Liver (tissue), 9 donors: ENCODE results near the gene NCOA3.

DNA sequence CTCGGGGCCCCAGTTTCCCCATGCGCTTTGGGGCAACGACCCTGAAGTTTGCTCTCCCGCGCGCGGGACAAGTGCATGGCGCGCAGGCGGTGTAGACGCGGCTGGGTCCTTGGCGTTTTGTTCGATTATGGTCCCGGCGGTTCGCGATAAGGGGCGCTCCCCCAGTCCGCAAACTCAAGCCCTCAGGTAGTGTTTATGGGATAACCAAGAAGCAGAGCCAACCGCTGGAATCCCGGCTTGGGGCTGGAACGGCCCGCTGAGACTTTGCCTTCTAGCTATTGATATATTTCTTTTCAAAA is 519 bp downstream of the EYA2 start:
- PRO-cap, 5 experiments, result no peak in any of the 5 experiments
- RAMPAGE, long total RNA, 2 experiments, result no peak in any of the 2 experiments
- RRBS, result 3% methylated on average over 10 of the region's 24 CpGs

GRCh38 chr20:46901421-46902134 is 6.9 kb downstream of the EYA2 start:
- PRO-cap, 5 experiments, result no peak in any of the 5 experiments
- RAMPAGE, long total RNA, 2 experiments, result no peak in any of the 2 experiments
- RRBS, result no CpG with 5 or more reads among the region's 18 CpGs

DNA sequence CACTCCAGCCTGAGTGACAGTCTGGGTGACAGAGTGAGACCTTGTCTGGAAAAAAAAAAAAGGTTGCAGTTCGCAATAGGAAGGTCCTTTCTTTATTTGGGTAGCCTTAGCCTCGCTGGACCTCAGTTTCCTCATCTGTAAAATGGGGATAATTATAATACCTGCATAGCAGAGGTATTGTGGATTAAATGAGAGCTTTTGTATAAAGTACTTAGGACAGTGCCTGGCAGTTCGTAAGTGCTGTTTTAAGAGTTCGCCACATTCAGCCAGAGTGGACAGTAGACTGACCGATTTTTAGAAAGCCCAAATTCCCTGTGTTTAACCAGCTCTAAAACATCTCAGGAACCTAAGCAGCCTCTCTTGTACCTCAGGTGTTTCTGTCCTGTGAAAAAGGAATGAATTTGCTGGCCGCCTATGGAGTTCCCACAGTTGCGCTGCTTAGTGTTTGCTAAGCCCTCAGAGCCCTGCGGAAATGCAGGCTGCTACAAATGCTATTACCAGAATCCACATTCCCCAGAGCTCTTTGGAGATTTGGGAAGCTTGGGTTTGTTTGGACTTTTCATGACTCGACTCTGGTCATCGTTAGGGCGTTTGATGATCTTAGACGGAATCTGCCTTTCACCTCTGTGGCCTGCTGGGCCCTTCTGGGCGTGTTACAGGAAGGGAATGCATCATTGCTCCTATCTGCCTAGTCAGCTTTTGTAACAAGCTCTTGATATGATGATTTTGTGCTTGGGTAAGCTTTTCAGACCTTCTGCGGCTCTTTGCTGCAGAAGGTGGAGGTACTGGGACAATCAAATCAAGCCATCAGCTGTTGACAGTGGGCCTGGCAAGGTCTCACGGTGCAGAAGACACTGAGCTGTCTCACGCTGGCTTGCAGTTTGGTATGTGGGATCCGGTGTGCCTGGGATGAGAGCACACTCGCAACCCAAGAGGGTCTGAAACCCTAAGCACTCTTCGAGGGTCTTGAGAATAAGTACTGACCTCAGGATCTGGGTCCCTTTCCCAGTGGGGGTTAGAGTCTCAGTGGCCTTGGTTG is 50.7 kb downstream of the EYA2 start:
- PRO-cap, 5 experiments, result no peak in any of the 5 experiments
- RAMPAGE, long total RNA, 2 experiments, result no peak in any of the 2 experiments
- RRBS, result no CpG with 5 or more reads among the region's 19 CpGs

- PRO-cap, 5 experiments, result no peak in any of the 5 experiments
- RAMPAGE, long total RNA, 2 experiments, result no peak in any of the 2 experiments
- RRBS, result no CpG with 5 or more reads among the region's 5 CpGs
Measured at GRCh38 chr20:46989945-46990217, 95.2 kb downstream of the EYA2 start.

DNA sequence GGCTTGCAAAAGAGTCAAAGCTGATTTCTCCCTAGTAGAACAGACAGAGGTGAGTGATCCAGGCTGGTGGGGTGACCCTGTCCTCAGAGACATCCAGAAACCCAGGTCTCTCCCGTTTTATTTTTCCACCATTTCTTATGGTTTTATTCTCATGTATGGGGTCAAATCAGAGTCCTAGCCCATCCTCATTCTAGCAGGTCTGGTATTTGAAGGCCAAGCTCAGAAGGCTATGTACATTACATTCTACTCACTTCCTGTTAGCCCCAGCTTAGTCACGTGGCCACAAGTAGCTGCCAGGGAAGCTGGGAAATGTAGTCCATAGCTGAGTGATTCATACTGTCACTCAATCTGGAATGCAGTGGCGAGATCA is 175.3 kb downstream of the ZMYND8 start:
- PRO-cap, 5 experiments, result no peak in any of the 5 experiments
- RAMPAGE, long total RNA, 2 experiments, result no peak in any of the 2 experiments
- RRBS, result no CpG with 5 or more reads among the region's 3 CpGs

DNA sequence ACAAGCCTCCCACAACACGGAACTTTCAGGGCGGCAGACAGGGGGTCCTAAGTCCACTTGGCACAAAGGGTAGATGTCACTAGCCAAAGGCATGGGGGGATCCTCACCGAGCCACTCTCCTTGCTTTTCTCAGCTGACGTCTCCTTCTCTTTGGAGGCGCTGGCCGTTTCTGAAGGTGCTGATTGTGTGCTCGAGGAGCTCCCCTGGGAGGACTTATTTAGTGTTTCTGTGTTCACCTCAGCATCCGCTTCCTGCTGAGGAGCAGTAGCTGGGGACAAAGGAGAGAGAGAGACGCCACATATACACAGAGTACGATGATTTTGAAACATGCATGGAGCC is 135.3 kb downstream of the ZMYND8 start:
- PRO-cap, 5 experiments, result no peak in any of the 5 experiments
- RAMPAGE, long total RNA, 2 experiments, result no peak in any of the 2 experiments
- RRBS, result no CpG with 5 or more reads among the region's 10 CpGs

DNA sequence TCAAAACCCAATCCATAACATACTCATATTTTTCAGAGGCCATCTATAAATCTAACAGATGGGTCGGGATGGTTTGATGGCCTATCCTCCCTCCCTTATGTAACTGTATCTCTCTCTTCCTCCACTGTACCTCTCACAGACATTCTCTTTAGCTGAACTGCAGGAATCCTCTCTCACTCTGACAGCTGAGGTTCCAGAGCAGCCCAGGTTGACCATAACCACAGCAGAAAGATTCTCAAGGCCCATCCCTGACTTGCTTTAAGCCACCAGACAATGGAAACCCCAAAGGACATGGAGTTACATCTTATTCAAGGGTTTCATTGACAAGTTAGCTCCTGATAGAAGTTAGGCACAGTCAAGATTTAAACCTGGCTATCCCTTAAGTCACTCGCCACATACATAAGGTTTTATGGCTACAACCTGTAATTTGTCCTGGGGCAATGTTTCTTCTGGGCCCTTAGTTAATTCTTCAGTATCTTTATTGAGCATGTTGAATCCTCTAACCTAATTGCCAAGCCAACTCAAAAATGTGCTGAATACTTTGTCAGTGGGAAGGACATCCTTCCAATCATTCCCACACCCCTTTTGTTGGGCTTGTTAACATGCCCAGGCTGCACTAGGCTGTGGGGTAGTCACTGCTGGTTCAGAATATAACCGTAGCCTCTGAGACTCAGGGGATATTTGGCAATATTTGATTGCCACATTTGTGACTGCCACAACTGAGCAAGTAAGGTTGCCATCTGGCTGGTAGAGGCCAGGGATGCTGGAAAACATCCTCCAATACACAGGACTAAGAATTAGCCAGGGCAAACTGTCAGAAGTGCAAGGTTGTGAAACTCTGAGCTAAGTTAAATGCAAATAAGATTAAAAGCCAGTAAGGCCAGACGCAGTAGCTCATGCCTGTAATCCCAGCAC is 112.3 kb downstream of the ZMYND8 start:
- PRO-cap, 5 experiments, result no peak in any of the 5 experiments
- RAMPAGE, long total RNA, 2 experiments, result no peak in any of the 2 experiments
- RRBS, result no CpG with 5 or more reads among the region's 4 CpGs

DNA sequence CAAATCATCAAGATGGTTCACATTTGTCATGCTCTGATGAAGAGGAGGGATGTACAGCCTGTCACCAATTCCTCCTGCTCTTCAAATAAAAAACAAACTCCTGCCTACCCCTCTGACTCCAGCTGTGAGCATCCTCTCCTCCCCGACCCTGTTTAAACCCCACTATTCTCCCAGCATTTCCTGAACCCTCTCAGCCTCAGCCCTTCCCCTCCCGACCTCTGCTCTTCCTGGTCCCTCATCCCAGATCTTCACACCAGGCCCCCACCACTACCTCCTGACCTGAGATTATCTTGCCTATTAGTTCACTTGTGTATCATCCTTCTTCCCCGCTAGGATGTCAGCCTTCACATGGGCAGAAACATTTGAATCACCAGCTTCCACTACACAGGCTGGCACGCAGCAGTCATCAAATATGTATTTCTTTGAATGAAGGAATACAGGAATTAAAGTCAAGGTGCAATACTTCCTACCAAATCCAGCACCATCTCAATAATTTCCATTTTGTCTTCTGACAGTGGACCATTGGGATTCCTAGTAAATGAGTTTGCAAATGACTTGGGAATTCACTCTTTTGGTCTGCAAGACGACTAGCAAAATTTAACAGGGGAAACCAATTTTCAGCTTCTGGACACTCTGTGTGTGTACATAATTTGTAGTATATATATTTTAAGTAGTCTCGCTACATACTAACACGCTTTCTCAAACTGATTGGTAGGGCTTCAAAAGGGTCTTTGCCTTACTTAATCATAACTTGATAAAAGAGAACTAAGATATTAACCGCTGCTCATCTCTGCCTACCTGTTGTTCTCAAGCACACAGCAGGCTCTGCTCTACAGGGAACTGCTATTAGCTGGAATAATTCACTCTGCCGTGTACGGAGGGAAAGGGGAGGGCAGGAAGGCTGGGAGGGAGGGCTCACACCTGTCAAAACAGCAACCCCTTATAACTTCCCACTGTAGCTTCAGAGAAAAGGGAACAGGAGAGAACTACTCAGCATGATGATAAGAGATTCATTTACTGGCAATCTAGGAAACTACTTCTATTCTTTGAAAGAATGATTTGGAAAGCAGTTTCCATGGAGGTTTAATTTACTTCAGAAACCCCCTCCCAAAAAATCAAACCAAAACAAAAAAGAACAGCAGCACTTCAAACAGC is 75.4 kb downstream of the ZMYND8 start:
- PRO-cap, 5 experiments, result no peak in any of the 5 experiments
- RAMPAGE, long total RNA, 2 experiments, result no peak in any of the 2 experiments
- RRBS, result no CpG with 5 or more reads among the region's 10 CpGs

- PRO-cap, 5 experiments, result peak in 2 of 5 experiments; most common plus-strand start chr20:47319809 (in 1); most common minus-strand start chr20:47319737 (in 1)
- RAMPAGE, long total RNA, 2 experiments, result no peak in any of the 2 experiments
- RRBS, result 66% methylated on average over 2 of the region's 24 CpGs
Measured at GRCh38 chr20:47319643-47320497, 36.6 kb downstream of the ZMYND8 start.

GRCh38 chr20:47335871-47336888 is 20.3 kb downstream of the ZMYND8 start:
- PRO-cap, 5 experiments, result no peak in any of the 5 experiments
- RAMPAGE, long total RNA, 2 experiments, result no peak in any of the 2 experiments
- RRBS, result no CpG with 5 or more reads among the region's 22 CpGs

- PRO-cap, 5 experiments, result peak in 5 of 5 experiments; most common plus-strand start chr20:47501923 (in 5); most common minus-strand start chr20:47501763 (in 5)
- RAMPAGE, long total RNA, 2 experiments, result start-site peak on the plus strand in 2 of 2 experiments, at chr20:47501885-47501993 at its widest, 574 to 1,977 reads per replicate
- RRBS, result 2% methylated on average over 24 of the region's 94 CpGs
Measured at GRCh38 chr20:47501383-47502574, at the start of gene NCOA3. NCOA3 (plus strand) TSS chr20:47501887.

DNA sequence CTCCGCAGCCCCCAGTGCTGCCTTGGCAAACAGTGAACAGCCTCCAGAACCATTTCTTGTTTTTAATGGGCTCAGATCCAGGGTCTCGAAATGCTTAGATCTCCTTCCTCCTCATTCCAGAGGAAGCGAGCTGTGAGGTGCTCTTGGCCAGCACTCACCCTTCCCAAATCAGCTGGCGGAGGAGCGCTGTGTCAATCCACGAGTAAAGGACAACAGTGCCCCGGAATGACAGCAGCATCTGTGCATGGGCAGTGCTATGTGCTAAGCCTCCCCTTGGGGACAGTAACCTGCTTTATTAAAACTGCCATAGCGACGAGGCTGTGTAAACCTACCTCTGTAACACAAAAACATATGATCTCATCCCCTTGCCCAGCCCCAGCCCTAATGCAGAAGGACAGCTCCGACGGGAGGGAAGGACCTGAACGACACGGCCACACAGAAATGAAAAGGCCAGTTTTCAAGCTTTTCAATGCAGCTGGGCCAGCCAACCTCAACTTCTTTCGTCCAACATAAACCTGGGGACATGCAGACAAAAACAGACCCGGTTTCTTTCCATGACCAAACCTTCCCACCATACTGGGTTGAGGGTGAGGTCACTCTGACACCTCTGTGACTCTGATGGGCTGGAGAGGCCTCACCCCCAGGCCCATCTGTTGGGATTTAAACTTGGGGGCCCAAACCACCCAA is 43.3 kb downstream of the SULF2 start:
- PRO-cap, 5 experiments, result no peak in any of the 5 experiments
- RAMPAGE, long total RNA, 2 experiments, result no peak in any of the 2 experiments
- RRBS, result no CpG with 5 or more reads among the region's 15 CpGs

GRCh38 chr20:47785838-47786962 is 919 bp upstream of the SULF2 start:
- PRO-cap, 5 experiments, result peak in 3 of 5 experiments; most common plus-strand start chr20:47786058 (in 1); most common minus-strand start chr20:47786562 (in 3)
- RAMPAGE, long total RNA, 2 experiments, result no peak in any of the 2 experiments
- RRBS, result 2% methylated on average over 17 of the region's 94 CpGs

DNA sequence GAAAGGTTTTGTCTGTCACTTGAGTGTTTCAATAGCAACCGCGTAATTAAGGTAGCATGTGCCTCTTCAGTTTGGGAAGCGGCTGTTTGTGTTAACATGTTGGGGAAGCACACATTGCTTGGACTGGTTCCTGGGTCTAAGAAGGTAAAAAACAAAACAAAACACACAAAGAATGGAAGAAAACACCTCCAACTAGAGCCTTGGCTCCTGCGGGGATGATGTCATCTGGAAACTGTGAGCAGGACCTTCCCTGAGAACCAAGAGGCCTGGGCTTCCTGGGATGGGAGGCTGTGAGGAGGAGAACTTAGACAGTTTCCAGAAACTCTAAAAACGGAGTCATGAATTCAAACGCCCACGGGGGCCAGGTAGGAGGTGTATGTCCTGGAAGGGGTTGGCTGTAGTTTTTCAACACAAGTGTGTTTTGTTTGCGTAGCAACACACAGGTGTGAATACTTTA is 72.9 kb upstream of the SULF2 start:
- PRO-cap, 5 experiments, result no peak in any of the 5 experiments
- RAMPAGE, long total RNA, 2 experiments, result no peak in any of the 2 experiments
- RRBS, result no CpG with 5 or more reads among the region's 8 CpGs

GRCh38 chr20:47988511-47989193 is 203.4 kb upstream of the SULF2 start:
- PRO-cap, 5 experiments, result no peak in any of the 5 experiments
- RAMPAGE, long total RNA, 2 experiments, result no peak in any of the 2 experiments
- RRBS, result no CpG with 5 or more reads among the region's 5 CpGs

DNA sequence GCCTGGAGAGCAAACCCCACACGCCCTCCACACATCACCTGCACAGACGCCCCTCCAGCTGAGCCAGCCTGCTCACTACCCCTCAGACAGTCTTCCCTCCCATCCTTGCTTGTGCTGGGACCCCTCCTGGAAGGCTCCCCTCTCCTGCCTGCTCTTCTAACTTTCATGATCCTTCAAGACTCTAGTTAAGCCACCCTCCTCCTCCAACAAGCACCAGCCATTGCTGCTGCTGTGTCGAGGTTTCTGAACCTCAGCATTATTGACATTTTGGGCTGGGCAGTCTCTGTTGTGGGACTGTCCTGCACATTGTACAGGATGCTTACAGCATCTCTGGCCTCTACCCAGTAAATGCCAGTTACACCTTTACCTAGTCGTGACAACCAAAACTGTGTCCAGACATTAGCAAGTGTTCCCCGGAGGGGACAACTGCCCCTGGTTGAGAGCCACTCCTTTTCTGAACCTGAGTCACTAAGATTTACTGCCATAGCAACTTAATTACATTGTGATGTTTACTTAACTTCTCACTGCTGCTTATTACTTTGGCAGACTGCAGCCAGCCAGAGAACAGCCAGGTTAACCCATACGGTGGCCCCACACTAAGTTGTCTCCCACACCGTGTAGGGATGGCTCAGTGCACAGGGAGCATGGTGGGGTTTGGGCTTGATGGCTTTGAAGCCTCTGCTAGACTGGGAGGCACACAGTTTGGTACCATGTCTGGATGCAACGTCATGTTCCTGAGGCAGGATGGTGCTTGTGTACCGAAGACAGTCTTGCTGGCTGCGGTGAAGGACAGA is 204.6 kb upstream of the SULF2 start:
- PRO-cap, 5 experiments, result no peak in any of the 5 experiments
- RAMPAGE, long total RNA, 2 experiments, result no peak in any of the 2 experiments
- RRBS, result no CpG with 5 or more reads among the region's 10 CpGs

- PRO-cap, 5 experiments, result no peak in any of the 5 experiments
- RAMPAGE, long total RNA, 2 experiments, result no peak in any of the 2 experiments
- RRBS, result no CpG with 5 or more reads among the region's 23 CpGs
Measured at GRCh38 chr20:48359668-48360622, 467.9 kb downstream of the PREX1 start.

GRCh38 chr20:48630629-48631183 is 197.1 kb downstream of the PREX1 start:
- PRO-cap, 5 experiments, result no peak in any of the 5 experiments
- RAMPAGE, long total RNA, 2 experiments, result no peak in any of the 2 experiments
- RRBS, result no CpG with 5 or more reads among the region's 17 CpGs

DNA sequence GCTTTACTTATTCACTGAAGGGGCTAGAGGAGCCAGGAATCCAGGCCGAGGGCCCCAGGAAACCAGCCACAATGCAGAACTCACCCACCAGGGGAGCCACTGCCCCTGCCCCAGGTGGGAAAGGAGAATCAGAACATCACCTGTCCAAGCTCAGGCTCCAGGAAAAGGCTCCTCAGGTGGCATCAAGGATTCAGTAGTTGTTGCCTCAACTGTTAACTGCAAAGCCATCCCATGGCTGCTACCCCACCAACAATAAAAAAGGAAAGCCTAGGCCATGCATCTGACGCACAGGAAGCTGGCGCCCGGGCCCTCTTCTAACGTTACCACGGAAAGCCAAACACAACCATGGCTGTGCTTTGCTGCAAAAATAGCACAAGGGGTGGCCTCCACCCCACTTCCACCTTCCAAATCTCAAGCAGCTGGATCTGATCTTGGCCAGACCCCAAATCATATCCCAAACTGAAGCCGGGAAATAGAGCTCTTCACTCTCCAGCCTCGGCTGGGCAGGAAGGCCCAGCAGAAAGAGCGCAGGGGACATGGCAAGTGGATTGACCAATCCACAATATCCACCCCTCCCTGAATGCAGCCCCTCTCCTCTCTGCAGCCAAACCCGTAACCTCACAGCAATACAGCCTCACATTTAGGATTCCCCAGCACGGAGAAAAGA is 120.9 kb downstream of the PREX1 start:
- PRO-cap, 5 experiments, result no peak in any of the 5 experiments
- RAMPAGE, long total RNA, 2 experiments, result no peak in any of the 2 experiments
- RRBS, result no CpG with 5 or more reads among the region's 11 CpGs

DNA sequence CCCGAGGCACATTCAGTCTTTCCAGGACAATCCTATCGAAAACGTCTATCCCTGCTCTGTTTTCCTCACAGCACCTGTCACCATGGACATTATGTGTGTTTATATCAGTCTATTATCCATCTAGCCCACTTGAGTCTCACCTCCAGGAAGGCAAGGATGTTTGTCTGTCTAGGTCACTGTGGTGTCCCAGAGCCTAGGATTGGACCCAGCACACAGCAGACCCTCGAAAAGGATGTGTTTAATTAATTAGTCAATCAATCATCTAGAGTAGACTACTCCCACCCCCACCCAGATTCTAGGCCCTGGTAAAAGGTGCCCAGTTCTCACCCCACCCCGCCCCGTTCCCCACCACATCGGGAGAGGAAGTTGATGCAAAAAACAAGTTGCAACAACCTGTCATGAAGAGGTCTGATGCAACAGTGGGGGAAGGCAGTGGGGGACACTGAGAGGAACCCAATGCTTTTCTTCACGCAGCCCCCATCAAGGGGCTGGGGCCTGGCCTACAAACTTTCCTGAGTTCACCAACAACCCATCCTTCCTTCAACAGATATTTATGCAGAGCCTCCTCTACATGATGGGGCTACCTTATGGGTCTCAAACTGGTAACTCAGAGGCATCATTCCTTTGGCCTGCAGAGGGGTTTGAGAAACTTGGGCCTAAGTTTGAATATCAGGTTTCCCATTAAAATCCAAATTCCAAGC is 66.5 kb downstream of the PREX1 start:
- PRO-cap, 5 experiments, result no peak in any of the 5 experiments
- RAMPAGE, long total RNA, 2 experiments, result no peak in any of the 2 experiments
- RRBS, result no CpG with 5 or more reads among the region's 8 CpGs